Measurements from ENCODE around the genes ANAPC10 and MMAA.

DNA sequence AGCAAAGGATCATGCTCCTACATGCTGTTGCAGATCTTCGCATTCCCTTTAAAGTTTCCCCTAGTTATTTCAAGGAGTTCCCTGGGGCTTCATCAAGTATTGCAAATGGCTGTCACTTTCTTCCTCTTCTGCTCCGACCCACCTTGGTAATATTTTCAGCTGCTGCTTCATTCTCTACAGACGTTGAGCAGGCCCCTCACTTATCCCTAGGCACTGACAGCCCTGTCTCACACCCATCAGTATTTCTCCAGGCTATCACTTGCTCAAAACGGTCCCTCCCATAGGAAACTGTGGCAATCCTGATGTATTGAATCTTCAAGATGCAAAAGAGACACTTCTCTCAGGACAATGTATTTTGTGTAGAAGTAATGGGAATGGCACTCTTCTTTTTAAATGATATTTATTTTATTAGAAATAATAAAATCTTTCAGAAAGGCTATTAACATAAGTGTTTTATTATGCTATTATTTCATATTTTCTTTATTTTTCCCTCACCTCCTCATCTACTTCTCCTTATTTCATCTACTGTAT is 465.8 kb downstream of the INPP4B start:
- RRBS, 2 experiments = no CpG with 5 or more reads among the region's 4 CpGs

DNA sequence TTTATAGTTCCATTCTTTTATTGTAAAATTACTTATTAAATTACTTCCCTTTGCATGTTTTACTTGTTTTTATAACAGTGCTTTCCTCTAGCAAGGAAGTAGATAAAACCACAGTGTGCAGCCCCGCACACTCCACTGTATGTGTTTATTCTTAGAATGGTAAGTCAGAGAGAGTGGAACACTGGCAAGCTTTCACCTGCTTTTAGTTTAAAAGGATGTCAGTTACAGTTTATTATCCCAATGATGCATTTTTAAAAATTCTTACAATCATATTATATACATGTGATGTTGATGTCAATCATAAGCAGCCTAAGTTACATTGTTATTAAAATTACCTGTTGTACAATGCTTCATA is 149.3 kb downstream of the INPP4B start:
- RRBS, 2 experiments = no CpG with 5 or more reads among the region's 1 CpG

DNA sequence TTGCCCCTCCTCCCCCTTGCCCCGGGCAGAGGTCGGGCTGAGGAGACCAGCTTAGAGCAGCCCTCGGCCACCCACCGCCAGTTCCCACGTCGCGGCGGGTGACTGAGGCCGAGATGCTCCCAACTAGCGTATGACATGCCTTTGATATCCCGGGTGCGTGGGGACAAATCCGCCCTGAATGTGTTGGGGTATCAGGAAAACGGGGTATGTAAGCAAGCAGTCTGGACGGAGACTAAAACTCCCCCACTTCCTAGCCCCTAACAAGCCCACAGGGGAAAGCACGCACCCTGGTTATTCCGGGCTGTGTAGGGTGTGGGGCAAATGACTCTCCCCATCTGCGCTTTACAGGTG is 963 bp upstream of the INPP4B start:
- RRBS, 2 experiments = no CpG with 5 or more reads among the region's 18 CpGs

DNA sequence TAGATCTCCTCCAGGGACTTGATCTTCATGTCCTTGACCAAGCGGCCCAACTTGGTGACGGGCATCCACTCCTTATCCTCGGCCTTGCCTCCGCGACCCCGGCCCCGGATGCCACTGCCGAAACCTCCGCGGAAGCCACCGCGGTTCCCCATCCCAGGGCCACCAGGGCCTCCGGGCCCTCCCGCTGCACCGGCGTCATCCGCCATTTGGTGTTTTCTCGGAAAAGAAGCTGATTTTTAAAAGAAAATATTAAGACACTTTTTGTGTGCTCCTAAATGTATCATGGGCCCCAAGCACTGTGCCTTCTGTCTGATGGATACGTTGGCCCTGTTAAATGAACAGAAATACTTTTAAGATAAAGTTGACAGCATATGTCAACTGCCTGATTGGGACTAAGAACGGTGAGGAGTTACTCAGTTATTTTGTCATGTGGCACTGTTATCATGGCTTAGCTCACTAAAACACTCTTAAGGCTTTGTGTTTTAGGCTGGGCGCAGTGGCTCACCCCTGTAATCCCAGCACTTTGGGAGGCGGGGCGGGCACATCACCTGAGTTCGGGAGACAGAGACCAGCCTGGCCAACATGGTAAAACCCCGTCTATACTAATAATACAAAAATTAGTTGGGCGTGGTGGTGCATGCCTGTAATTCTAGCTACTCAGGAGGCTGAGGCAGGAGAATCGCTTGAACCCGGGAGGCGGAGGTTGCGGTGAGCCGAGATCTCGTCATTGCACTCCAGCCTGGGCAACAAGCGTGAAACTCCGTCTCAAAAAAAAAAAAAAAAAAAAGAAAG is 13.4 kb downstream of the GAB1 start:
- RRBS, 2 experiments = no CpG with 5 or more reads among the region's 34 CpGs

- RRBS, 2 experiments = no CpG with 5 or more reads among the region's 21 CpGs
Measured at GRCh38 chr4:143351202-143351695, 14.6 kb downstream of the GAB1 start.

DNA sequence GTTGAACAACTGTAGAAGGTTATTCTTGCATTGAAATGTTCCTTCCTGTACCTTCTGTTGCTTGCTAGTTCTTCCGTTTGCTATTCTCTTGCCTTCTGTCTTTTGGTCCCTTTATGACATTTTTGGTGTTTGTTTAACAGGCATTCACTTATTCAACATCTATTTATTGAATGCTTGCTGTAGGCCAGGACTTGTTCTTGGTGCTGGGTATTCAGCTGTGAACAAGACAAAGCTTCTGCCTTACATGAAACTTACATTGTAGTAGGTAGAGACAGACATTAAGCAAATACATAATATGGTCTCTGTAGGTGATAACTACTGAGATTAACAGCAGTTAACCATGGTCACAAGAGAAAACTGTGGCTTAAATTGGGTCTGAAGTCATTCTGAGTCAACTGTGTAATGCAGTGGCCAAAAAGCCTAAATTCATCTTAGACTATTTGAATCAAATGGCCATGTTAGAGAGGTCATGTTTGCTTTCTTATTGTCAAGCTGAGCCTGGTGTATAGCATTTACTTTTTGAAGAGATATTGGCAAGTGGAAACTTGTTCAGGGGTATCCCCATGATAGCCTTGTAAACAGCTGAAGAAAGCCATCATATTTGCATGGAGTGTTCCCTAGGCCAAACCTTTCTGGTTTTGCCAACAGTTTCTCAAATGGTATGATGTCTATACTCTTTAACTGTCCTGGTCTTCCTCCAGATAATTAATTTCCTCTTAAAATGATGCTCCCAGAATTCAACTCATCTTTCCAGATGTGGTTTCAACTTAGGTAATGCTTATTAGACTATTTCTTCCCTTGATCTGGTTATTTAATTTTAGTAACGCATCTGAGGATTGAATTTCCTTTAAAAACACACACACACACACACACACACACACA is 35.8 kb downstream of the GAB1 start:
- RRBS, 2 experiments = no CpG with 5 or more reads among the region's 2 CpGs

DNA sequence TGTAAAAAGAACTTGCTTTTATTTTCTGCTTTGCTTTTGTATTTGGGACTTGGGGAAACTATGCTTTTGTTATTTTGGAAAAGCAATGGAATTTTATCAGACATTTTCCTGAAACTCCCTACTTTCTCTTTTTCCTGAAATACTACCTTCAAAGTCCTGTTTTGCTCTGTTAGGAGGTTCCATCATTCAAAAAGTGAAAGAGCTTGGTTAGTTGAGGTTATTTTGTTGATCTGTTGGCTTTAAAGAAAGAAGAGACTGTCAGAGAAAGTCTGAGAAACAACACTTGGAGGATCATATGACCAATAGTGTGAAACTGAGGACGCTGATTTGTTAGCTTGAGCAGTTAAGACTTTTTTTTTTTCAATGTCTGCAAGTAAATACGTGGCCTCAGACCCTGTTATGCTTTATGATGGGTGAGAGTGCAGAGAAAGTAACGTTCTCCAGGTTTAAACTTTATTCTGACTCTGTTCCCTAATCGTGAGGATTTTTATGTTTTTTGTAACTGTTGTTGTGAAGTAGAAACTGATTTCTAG is 45.8 kb downstream of the GAB1 start:
- RRBS, 2 experiments = no CpG with 5 or more reads among the region's 4 CpGs

DNA sequence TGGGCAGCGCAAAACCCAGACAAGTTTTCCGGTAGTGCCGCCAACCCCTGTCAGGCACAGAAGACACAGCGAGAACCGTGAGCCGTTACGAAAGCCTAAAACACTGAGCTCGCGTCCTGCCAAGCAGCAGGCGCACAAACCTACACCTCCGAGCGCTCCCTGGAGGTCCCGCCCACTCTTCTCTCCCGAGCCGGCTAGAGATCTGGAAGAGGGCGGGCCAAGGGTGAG is 410 bp upstream of the SMARCA5 start:
- RRBS, 2 experiments = no CpG with 5 or more reads among the region's 16 CpGs

GRCh38 chr4:144782914-144783236 is 136.9 kb downstream of the HHIP start:
- RRBS, 2 experiments = no CpG with 5 or more reads among the region's 1 CpG

DNA sequence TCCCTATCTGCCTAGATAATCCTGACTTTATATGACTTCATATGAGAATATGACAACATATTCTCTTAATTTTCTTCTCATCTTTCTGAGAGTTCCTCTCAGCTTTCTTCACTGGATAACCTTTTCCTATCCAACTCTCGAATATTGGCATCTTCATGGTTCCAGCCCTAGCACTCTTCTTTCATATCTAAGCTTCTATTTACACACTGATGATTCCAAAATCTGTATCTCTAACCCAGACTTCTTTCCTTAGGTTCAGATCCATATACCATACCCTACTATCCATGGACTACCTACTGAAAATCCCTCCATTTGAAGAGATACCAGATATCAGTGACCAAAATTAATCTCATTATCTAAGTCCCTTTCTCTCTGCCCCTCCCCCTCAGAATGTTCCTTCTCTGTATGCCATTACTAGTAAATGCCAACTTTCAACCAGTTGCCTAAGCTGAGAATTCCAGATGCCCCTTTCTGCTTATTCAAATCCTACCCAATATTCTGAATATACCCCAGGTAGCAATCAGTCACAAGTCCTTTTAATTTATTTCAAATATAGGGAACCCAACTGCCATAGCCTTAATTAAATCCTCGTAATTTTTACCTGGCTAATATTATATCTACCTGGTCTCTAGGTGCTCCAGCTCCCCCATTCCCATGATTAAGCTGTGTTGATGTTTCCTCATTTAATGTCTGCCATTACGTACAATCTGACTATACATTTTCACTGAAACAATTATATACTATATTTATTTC is 40.5 kb downstream of the ANAPC10 start:
- RRBS, 2 experiments = no CpG with 5 or more reads among the region's 3 CpGs

DNA sequence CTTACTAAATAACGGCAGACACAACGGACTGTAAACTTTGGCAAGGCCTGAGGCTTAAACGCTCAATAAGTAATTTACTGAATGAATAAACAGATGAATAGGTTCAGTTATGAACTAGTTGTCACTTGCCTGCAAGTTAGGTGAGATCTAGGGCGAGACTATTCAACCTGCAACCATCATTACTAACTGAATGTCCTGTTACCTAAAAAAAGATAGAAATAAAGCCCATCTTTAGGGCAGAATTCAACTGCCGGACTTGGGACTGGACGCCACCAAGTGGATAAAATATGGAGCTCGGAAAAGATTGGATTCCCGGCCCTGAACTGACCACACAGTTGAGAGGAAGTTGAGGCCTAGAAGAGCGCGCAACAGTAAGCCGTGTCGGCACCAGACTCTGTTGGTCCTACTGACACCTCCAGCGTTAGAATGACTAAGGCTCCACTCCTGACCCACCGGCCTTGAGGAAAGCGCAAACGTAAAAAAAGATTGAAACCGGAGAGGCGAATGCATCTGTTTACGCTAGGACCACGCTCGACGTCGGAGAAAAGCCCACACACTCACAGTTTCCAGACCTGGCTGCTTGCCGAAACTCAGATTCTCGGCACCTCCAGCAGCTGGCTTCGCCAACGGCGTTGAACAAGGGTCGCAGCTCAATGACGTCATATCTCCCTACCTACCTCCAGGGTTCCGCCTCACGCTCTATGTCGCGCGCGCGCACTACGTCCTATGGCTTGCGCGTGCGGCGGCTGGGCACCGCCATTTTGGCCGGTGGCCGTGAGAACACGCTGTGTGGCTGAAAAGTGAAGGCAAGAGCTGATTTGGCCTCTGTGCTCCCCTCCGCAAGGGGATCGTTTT is at the start of gene ANAPC10:
Gene ANAPC10, minus strand, starts transcription at position 638 of the 855 bp plus-strand sequence.
- RRBS, 2 experiments = 0 to 1% methylated on average over 6 to 8 of the region's 48 CpGs

DNA sequence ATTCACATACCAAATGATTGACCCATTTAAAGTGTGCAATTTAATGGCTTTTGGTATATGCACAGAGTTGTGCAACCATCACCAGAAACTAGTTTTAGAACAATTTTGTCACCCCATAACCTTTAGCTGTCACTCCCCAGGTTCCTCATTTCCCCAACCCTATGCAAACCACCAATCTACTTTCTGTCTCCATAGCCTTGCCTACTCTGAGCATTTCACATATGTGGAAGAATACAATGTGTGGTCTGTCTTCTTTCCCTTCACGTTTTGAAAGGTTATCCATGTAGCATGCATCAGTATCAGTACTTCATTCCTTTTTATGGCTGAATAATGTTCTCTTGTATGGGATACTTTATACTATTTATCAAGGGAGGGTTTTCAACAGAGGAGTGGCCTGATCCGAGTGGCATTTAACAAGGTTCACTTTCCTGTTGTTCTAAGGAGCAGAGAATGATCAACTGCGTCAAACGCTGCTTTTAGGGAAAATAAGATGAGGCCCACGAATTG is 1.3 kb upstream of the SMAD1 start:
- RRBS, 2 experiments = no CpG with 5 or more reads among the region's 5 CpGs

DNA sequence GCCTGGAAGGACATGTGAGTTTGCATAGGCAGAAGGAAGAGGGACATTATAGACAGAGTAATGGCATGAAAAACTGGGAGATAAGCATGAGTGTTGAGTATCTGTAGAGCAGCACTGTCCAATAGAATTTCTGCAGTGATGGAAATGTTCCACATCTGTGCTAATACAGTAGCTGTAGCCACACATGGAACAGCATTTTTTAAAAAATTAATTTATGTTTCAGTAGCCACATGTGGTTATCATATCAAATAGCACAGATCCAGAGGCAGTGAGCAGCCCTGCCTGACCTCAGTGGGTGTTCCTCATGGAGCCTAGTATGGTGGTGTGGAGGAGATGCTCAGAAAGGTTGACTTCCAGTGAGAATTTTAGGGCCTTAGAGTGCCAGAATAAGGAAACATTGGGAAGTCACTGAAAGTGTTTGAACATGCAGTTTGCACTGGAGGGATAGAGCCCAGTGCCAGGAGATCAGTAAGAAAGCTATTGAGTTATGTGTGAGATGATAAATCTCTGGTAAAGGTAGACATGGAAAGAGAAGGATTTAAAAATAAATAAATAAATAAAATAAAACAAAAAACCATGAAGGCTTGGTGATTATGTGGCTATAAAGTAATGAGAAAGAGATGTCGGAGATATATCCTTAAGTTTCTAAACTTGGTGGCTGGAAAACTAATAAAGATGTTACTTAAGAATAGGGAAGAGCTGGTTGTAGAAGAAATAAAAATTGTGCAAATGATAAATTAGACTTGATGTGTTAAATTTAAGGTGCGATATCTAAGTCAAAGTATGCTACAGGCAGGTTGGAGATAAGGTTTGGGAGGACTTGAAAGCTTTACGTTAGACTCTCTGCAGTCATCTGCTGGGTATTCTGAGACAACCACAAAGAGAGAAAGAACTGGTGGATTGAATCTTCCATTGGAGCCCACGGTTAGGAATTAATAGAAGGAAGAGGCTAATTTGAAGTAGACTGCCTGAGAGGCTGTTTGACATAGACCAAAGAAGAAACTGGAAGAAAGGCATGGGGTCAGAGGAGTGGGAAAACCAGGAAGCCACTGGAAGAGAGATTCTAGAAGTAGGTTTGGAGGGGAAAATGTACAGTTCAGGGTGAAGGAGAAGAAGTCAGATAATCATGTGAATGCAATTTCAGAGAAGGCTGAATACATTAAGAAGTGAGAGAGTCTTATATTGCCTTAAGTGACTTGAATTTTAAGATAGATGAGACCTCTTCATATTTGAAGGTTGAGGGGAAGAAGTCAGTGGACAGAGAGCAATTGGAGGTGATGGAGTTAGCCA is 7.7 kb downstream of the SMAD1 start:
- RRBS, 2 experiments = no CpG with 5 or more reads among the region's 4 CpGs

DNA sequence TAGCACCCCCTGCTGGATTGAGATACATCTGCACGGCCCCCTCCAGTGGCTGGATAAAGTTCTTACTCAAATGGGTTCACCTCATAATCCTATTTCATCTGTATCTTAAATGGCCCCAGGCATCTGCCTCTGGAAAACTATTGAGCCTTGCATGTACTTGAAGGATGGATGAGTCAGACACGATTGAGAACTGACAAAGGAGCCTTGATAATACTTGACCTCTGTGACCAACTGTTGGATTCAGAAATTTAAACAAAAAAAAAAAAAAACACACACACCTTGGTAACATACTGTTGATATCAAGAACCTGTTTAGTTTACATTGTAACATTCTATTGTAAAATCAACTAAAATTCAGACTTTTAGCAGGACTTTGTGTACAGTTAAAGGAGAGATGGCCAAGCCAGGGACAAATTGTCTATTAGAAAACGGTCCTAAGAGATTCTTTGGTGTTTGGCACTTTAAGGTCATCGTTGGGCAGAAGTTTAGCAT is 61.3 kb upstream of the MMAA start:
- RRBS, 2 experiments = no CpG with 5 or more reads among the region's 4 CpGs

DNA sequence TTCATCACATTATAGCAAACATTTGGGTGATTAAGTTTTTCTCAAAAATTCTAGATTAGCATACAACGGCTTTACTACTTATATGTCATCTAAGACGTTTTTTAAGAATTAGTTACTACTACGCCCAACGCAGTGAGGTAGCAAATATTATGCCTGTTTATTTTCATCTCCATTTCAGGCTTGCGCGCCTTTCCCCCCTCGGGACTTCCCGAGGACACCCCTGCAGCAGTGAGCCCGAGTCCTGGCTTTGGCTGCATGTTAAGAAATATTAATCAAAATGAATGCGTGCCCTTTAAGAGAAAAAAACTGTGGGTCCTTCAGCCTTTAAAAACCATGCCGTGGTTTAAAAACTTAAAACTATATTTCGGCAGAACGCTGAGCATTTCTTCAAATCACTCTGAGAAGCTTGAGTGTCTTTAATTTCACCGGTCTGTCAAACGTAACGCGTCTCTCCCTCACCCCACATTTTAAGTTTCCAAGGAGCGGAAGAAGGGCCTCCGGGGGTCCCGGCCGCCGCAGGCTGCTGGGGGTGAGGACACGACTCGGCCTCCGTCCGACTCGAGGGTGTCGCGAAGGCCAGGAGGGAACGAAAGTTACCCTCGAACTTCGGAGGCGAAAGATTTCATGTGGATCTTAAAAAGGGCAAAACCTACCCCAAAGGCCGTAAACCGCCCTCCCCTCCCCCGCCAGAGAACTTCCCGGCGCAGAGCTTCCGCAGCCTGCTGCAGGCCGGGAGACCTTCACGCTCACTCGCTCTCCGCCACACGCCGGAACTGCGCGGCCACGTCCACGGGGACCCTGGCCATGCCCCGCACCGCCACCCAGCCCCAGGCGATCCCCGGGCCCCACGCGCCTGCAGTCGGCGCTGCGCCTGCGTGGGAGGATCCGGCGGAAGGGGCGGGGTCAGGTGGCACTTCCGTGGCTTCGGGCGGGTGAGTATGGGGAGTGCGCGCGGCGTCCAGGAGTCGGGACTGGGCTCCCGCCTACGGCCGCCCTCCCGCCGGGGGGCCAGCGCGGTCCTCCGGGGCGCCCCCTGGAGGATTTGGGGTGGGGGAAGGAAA is at the start of gene MMAA:
Gene MMAA, plus strand, starts transcription at position 910 of the 1,061 bp plus-strand sequence.
- RRBS, 2 experiments = under 1 to 2% methylated on average over 22 to 25 of the region's 79 CpGs

DNA sequence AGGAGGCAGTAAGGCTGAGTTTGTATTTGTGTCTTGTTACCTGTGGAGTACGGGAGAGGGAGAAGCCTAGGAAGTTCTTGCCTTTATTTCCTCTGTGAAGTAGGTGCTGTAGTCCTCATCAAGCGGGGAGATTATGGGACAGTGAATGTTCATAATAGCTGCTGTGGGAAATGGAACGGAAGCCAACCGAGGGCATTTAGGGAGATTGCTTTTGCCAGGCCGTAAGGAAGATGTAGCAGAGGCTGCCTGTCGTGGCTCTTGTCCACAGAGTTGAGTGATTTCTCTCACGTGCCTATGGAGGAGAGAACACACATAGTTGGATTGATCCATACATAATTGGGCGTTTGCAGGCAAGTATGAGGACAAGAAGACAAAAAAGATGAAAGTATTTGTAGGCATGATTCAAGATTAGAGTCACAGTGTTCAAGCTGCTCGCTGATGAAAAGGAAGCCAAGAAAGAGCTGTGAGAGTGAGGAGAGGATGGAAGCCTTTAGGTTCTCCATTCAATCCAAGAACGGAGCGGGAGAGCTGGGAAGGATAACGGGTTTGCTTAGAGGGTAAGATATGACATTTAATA is 29.5 kb upstream of the C4orf51 start:
- RRBS, 2 experiments = no CpG with 5 or more reads among the region's 12 CpGs

DNA sequence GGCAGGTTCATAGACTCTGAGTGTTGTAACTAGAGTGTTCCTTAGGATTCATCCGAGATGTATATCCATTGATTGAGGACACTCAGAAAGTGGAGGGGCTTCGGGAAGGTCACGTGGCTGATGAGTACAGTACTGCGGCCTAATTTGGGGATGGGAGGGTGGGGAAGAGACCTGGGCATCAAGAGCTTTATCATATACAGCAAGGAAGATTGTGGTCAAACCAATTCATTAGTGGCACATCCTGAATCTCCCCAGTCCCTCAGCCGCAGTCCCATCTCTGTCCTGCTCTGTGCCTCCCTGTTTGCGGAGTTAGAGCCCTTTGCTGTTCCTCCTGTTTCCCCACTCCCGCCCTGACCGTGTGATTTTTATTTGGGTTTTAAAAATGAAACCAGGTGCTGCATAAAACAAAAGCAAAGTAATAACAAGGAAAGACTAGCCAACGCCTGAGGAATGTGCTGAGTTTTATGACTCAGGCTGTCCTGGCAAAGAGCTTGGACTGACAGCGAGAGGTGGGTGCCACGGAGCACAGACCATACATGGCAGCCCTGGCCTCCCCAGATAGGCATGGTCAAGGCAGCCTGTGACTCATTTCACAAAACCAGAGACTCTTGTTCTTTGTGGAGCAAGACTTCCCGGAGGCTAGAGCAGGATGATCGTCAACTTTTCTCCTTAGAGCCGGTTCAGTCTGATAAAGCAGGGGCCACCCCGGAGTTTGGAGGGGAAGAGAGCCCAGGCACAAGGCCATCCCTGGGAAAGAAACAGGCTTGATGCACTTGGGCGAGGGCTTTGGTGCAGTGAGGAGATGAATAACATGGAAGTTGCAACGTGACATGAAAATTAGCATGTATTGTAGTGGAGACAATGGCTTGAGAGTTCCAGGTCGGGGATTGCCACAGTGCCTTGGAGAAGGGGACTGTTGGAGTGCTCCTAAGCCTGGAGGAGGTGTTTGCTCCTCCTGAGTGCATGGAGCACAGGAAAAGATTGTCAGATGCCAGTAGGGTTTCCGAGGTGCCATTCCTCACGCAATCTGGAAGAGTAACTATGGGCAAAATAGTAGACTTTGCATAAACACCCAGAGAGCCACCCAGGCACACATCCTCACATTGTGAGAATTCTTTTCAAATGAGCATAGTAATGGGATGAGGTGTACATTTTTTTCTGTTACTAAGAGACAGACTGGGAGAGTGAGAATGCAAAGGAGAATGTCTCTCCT is 54.7 kb downstream of the C4orf51 start:
- RRBS, 2 experiments = no CpG with 5 or more reads among the region's 20 CpGs

- RRBS, 2 experiments = no CpG with 5 or more reads among the region's 5 CpGs
Measured at GRCh38 chr4:145805487-145806158, 125.7 kb downstream of the C4orf51 start.

DNA sequence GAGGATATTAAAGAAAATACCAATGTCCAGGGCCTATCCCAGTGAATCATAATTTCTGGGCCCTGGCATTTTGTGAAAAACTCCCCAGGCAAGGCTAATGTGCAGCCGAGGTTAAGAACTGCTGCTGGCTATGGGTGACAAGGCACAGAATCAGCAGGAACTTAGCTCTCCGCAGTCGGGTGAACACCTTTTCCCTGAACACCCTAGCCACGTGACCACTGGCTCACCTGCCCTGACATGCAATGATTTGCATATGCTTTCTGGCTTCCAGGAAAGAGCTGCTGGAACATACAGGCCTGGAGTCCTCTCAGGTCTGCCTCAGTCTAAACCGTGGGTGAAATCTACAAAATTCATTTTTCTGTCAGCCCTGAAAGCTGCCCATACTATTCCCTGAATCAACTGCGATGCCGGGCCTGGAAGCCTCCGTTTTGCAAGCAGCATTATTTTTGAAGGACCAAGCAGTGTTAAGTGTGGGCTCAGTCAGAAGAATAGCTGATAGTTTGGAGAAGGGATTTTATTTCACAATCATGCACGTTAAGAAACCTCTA is 56.6 kb downstream of the ZNF827 start:
- RRBS, 2 experiments = no CpG with 5 or more reads among the region's 9 CpGs